Subcutaneous preadipocyte (primary cell): ENCODE results near the gene DOK6.

DNA sequence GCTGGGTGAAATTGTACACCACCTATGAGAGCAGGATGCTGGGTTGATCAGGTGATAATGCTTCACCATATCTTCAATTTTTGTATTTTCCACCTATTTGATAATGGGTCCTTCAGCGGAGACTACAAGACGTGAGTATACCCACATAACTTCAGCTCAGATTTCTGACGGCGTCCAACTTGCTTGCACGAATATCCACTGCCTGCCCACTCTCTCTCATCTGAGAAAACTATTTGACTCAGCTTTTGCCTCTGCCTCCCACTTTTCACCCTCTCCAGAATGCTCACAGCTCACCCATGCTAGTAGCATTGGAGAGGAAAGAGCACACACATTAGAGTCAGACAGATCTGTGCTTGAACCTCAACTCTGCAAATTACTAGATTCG is 166.8 kb downstream of the BCL2 start:
- CAGE, long polyA plus RNA, result no peak

DNA sequence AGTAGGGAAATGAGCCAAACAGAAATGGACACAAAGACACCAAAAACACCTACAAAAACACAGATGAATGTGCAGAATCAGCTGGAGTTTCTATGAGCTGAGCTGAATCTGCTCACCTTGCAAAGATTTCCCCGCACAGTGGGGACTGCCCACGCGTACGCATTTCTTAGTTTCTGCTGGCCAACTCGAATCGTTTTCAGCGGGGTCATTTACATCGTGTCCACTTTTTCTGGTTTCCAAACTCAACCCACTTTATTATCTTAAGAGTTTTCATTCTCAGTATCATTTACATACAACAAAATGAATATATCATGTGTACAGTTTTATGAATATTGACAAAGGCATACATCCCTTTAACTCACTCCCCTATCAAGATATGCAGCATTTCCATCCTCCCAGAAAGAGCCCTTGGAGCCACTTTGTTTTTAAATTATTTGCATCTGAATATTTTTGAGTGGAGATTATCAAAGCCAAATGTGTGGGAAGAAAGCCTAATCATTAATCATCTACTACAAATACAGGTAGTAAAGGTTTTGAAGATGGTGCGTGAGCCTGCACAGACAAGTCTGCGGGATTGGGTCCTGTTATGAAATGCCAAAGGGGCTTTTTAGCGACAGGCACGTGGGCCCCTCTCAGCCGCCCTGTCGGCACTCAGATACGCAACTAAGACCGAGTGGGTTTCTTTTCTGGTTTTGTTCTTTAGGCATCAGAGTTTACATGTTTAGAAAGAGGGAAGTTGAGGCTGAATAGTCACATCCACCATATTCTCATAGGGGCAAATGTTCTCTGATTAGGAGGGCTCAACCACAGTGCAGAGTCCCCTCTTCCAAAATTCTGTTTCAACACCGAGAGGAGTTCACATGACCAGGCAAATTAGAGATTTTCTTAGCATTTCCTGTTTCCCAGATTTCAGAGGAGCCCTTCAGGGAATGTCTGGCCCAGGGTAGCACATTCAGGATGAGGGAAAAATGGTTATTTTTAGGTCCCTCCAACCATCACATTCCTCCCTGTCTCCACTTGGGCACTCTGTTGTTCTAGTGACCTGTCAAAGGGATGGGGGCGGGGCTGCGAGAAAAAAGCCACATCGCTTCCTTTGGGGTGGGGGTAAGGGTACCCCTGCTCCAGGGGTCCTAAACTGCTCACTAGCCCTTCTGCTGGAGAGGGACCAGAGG is 159.5 kb downstream of the BCL2 start:
- CAGE, long polyA plus RNA, result no peak

GRCh38 chr18:63161496-63162247 is 157.9 kb downstream of the BCL2 start:
- CAGE, long polyA plus RNA, result no peak

GRCh38 chr18:63182319-63182645 is 137.3 kb downstream of the BCL2 start:
- CAGE, long polyA plus RNA, result no peak

- CAGE, long polyA plus RNA, result no peak
Measured at GRCh38 chr18:63199432-63200289, 119.9 kb downstream of the BCL2 start.

GRCh38 chr18:63213290-63213922 is 106.2 kb downstream of the BCL2 start:
- CAGE, long polyA plus RNA, result no peak

DNA sequence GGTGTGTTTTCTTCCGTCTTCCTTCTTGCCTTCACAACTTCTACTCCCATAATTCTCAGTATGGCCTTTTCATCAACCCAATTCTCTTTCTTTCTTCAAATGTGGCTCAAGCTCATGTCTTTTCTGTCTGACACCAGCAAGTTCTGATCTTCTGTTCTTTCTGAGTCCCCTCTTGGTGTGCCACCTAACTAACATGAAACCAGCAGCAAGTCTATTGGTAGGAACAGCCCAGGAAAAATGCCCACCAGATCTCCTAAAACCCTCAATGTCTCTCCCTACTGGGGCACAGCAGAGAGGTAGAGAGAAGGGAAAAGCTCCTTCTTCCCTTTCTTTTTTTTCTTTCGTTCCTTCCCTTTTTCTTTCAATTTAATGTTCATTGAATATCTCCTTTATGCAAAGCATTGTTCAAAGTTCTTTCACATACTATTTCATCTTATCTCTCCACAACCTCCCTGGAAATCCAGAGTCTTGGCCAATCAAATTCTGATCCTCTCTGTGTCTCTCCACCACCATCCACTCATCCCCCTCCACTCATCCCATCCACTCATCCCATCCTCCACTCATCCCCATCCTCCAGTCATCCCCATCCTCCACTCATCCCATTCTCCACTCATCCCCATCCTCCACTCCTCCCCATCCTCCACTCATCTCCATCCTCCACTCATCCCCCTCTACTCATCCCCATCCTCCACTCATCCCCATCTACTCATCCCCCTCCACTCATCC is 101.3 kb downstream of the BCL2 start:
- CAGE, long polyA plus RNA, result no peak

DNA sequence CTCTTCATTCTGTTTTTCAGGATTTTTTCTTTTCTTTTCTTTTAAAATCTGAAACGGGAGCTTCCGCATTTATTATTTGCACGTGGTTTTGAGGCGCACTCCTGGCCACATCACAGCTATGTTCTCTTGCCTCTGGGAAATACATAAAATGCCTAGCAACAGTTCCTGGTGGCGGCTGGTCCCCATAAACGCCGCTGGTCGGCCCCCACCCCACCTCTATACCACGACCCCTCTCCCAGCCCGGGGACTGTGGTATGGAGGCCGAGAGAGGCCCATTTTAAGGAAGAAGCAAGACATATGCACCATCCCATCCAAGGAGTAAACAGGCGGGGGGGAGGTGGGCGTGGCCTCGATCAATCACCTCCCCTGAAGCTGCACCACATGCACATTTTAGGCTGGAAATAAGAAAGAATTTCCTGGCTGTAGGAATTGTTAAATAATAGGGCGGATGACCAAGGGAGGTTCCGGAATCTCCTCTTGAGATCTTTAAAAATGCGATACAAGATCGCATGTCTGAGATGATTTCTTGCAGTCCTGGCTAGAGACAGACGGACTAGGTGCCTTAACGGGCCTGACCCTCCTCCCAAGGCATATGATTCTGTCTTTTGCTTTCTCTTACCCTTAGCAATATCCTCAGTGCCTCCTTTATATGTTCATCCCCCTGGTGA is 82.5 kb downstream of the BCL2 start:
- CAGE, long polyA plus RNA, result no peak

- CAGE, long polyA plus RNA, result no peak
Measured at GRCh38 chr18:63267940-63268399, 51.6 kb downstream of the BCL2 start.

DNA sequence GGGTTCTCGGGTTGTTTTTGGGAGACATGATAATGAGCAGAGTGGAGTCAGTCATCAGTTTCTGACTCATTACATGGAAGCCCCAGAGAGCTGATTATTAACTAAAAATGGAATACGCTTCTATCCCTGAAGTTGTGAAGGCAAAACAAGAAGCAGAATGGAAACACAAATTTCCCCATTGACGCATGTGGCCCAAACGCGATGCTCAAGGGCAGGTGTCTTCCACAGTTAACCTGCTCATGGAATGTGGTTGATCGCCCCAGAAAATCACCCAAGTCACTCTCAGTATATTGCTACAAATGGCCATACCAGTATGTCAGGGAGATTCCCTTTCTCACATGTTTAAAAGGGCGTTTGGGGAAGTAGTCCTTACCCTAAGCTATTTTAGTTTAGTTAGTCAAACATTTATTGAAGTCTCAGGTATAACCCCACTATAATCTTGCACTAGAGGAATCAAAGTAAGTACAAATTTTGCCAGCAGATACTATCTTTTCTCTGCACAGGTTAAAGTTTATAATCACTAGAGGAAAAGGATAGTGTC is 8.0 kb downstream of the BCL2 start:
- CAGE, long polyA plus RNA, result no peak

DNA sequence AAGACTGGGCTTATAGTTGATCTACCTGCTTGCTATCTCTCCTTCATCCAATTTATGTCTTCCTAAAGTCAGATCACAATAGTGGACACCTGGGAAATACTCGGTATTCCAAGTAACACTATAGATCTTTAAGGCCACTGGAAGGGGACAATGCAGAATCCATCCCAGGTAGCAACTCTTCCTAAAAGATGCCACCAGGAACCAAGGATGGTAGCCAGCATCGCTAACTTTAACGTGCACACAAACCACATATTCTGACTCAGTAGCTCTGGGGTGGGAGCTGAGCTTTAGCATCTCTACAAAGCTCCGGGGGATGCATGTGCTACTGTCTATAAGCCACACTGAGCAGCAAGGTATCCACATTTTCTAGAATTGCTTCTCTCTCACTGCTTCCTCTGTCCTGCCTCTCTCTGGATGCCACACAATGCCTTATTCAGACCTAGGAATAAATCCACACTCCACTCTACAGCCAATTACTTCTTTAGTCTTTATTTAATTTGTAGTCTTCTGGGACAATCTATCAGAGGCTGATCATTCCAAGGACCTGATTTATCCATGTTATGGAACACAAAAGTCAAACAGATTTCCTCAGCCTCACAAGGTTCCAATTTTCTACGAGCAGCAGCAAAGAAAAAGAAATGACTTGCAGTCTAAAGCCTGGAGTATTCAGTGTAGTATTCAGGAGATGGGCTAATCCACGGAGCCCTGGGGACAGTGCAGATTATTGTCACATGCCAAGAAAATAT is 4.5 kb downstream of the BCL2 start:
- CAGE, long polyA plus RNA, result no peak

GRCh38 chr18:63355160-63355892 is 11.7 kb downstream of the KDSR start:
- CAGE, long polyA plus RNA, result no peak

GRCh38 chr18:63365946-63366963 is 751 bp downstream of the KDSR start:
- CAGE, long polyA plus RNA, result no peak

- CAGE, long polyA plus RNA, result no peak
Measured at GRCh38 chr18:63421472-63421835, 822 bp downstream of the VPS4B start.

DNA sequence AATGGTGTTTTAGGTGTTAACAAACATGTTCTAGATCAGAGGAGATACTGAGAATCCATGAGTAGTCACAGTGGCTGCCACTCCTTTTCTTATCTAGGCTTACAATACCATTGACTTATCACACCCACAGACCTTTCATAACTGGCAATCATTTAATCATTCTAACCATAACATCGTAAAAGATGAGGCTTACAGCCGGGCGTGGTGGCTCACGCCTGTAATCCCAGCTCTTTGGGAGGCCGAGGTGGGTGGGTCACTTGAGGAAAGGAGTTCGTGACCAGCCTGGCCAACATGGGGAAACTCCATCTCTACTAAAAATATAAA is 18.8 kb upstream of the SERPINB5 start:
- CAGE, long polyA plus RNA, result no peak

DNA sequence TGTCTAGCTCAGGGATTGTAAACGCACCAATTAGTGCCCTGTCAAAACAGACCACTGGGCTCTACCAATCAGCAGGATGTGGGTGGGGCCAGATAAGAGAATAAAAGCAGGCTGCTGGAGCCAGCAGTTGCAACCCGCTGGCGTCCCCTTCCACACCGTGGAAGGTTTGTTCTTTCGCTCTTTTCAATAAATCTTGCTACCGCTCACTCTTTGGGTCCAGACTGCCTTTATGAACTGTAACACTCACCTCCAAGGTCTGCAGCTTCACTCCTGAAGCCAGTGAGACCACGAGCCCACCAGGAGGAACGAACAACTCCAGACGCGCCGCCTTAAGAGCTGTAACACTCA is 144.9 kb upstream of the CDH7 start:
- CAGE, long polyA plus RNA, result no peak

DNA sequence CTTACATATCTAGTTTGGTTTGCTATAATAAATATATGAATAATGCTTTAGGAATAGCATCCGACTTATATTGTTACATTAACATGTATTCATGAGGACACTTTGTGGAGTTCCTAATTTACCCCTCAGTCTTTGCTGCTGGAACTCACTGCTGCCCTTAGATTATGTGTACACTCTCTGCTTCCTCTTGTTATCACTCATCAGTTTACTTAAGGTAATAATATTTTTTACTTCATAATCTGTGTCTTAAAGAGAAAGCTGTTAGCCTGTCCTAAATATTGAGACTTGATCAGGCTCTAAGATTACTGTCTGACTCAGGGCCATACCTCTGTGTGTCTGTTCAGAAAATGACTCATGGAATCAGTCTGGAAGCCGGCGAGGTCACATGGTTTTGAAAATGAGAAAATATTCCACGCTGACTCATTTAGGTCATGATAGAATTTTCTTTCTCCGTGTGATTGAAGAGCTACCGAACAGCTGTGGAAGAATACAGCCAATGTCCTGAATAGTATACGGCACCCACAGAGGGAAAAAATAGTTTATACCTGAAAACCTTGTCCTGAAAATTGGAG is 156.5 kb downstream of the DSEL start:
- CAGE, long polyA plus RNA, result no peak

- CAGE, long polyA plus RNA, result no peak
Measured at GRCh38 chr18:67597864-67598278, 81.4 kb upstream of the DSEL start.

DNA sequence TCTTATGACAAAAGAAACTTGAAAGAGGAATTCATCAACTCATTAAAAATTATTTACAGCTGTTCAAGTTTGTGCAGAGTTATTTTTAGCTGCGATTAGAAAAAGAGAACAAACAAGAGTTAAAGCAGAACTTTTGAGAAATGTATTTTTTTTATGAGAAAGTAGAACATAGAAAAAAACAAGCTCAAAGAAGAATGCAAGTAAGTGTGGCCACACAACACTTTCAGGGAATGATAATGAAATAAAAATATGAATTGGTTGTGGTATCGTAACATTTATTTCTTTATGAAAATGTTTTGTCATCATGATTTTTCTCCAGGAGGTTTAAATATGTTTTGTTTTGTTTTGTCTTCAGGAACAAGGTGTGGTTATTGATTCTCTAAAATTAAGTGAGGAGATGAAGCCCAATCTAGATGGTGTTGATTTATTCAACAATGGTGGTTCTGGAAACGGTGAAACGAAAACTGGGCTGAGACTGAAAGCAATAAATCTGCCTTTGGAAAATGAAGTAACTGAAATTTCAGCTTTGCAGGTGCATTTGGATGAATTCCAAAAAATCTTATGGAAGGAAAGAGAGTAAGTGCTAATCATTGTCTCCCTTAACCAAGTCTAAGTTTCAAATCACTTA is 40.6 kb downstream of the CCDC102B start:
- CAGE, long polyA plus RNA, result no peak

GRCh38 chr18:69400045-69401227 is at the start of gene DOK6:
TSS of gene DOK6 (plus strand) at chr18:69400888.
- CAGE, long polyA plus RNA, result no peak